Islet of Langerhans (tissue), 1 donor: ENCODE measurements around a stretch of chr3.

GRCh38 chr3:169205929-169206441, 457.5 kb downstream of the MECOM start:
- RRBS, result no CpG with 5 or more reads among the region's 1 CpG

- RRBS, result no CpG with 5 or more reads among the region's 3 CpGs
These were observed 355.6 kb downstream of the MECOM start for GRCh38 chr3:169307743-169308454.

DNA sequence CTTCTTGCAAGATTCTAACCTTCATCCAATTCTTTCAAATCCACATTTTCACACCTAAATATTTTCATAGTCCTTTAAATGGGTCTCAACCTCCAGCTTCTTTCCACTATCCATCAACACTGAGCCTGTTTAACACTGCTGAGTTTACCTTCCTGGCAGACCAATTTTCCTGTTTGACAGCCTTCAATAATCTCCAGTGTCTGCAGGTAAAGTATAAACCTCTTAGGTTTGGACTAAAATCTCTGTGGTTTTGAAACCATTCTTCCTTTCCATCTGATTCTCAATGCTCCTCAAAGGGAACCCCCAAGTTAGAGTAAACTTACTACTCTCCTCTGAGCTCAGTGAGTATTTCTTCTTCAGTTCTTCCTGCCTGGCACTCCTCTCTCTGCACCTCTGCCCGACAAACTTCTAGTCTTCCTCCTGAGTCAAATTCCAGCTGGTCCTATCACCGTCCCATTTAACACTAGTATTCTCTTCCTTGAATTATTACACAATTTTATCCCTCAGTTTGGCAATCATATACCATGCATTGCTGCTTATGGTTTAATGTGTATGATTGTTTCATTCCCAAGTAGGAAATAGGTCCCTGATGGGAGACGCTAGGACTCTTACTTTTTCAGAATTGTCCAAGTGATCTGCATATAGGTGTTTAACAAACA, 279.9 kb downstream of the MECOM start:
- RRBS, result no CpG with 5 or more reads among the region's 3 CpGs

DNA sequence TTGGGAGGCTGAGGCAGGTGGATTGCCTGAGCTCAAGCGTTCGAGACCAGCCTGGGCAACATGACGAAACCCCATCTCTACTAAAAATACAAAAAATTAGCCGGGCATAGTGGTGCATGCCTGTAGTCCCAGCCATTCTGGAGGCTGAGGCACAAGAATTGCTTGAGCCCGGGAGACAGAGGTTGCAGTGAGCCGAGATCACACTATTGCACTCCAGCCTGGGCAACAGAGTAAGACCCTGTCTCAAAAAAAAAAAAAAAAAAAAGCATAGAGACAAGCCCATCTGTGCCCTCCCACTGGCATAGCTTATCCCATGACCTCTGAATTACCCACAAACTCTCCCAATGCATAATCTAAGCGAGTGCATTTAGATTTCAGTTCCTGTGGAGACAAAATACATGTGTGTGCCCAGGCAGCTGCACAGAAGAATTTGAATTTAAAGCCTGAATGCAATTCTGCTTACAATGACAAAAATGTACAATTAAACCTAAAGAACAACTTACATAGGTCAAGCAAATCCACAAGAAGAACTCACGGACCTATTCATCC, 278.6 kb downstream of the MECOM start:
- RRBS, result no CpG with 5 or more reads among the region's 8 CpGs

GRCh38 chr3:169421468-169422094, 241.9 kb downstream of the MECOM start:
- RRBS, result no CpG with 5 or more reads among the region's 5 CpGs

DNA sequence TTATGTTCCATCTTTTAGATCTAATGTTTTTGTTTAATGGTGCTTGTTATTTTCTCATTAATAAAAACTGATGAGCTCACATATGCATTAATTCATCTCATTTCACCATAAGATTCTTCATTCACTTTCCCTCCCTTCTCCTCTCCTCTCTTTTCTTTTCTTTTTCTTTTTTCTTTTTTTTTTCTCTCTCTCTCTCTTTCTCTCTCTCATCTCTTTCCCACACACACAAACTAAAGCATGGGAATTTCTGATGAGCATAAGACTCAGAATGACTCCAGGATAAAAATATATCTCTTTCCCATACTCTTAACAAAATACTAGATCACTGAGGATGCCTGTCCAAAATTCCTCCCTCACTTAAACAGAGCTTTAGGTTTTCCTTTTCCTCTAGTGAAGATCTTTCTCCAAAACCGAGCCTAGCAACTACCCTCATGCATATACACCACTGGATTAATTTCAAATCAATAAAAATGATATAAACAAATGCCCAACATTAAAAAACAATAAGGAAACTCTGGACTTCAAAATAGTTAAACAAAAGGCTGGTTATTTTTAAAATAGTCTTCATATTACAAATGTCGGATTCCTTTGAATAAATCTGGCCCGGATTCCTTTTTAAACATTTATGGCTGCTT, 49.5 kb downstream of the MECOM start:
- RRBS, result no CpG with 5 or more reads among the region's 3 CpGs

GRCh38 chr3:169658263-169659048, 5.1 kb downstream of the MECOM start:
- RRBS, result 9% methylated on average over 6 of the region's 27 CpGs

DNA sequence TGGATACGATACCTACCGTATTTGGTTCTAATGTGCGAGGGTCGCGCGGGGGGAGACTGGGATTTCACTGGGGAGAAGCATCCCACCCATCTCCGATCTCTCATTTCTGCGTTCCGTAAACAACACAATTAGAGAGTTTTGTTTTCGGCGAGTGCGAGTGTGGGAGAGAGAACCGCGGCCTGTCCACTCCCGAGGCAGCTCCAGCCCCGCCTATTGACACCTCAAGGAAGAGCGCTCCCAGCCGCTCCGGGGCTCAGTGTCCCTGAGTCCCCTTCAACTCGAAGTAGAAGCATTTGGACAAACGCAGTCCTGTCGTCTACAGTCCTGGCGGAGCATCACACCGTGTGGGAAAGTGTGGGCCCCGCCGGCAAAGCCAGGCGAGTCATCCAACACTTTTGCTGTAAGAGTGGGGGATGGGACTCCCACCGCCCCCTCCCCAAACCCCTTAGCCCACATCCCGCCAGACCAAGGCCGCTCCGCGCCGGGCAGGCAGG, 1.7 kb downstream of the MECOM start:
- RRBS, result no CpG with 5 or more reads among the region's 33 CpGs

GRCh38 chr3:169954912-169955403, 11.6 kb upstream of the SEC62 start:
- RRBS, result no CpG with 5 or more reads among the region's 2 CpGs

- RRBS, result no CpG with 5 or more reads among the region's 12 CpGs
These were observed 1.1 kb upstream of the SEC62 start for GRCh38 chr3:169965337-169965987.

GRCh38 chr3:170178662-170178954, 2.9 kb downstream of the PHC3 start:
- RRBS, result no CpG with 5 or more reads among the region's 3 CpGs

- RRBS, result no CpG with 5 or more reads among the region's 5 CpGs
These were observed 56.5 kb downstream of the PRKCI start for GRCh38 chr3:170278550-170279338.

DNA sequence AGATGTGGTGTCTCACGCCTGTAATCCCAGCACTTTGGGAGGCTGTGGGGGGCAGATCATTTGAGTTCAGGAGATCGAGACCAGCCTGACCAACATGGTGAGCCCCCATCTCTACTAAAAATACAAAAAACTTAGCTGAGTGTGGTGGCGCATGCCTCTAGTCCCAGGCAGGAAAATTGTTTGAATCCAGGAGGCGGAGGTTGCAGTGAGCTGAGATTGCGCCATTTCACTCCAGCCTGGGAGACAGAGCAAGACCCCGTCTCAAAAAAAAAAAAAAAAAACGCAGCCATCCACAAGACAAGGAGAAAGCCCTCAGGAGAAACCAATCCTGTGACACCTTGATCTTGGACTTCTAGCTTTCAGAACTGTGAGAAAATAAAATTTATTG, 40.1 kb upstream of the SLC7A14 start:
- RRBS, result no CpG with 5 or more reads among the region's 7 CpGs

- RRBS, result no CpG with 5 or more reads among the region's 3 CpGs
These were observed 57.3 kb upstream of the SLC7A14 start for GRCh38 chr3:170643080-170643762.

GRCh38 chr3:170998580-170999076, 27.9 kb downstream of the SLC2A2 start:
- RRBS, result no CpG with 5 or more reads among the region's 2 CpGs

DNA sequence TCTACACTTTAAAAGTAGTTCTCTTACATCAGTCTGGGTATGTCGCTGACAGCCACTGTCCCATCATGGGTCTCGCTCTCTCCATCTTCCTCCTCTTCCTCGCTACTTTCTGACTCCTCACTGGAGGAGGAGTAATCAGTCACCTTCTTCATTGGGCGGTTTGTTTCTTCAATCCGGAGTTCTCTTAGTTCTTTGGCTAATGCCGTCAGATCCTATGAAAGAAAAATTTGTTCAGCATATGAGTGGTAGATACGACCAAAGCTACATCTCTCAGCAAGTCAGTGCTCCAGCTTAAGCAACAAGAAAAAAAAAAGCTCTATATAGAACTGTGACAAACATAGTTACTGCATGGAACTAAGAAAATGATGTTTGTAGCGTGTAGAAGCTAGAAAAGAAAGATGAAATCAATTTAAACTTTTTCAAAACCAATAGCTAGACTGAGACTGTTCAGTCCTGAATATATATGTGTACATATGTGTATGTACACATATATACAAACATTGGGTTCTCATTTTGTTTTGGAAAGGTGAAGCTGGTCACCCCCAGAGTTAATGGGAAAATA, 75.0 kb upstream of the SLC2A2 start:
- RRBS, result no CpG with 5 or more reads among the region's 8 CpGs

DNA sequence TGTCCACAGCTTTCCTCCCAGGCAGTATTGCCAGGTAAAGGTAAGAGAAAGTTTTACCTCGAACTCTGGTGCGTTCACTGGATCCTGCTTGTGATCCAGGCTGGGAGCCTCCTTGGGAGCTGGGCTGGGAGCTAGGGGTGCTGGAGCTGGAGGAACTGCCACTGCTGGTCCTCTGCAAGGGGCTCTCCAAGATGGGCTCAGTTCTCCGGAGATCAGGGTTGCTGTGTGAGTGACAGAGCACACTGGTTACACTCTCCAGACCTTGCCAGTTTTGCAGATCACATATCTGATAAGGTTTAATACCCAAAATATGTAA, 84.1 kb upstream of the SLC2A2 start:
- RRBS, result no CpG with 5 or more reads among the region's 3 CpGs

GRCh38 chr3:171347129-171347980, 112.8 kb downstream of the TNIK start:
- RRBS, result no CpG with 5 or more reads among the region's 3 CpGs

GRCh38 chr3:171461352-171461603, 1.1 kb upstream of the TNIK start:
- RRBS, result no CpG with 5 or more reads among the region's 6 CpGs